Bronchus fibroblast of lung (primary cell): ENCODE results near the genes HIPK4, LTBP4 and RAB4B.

DNA sequence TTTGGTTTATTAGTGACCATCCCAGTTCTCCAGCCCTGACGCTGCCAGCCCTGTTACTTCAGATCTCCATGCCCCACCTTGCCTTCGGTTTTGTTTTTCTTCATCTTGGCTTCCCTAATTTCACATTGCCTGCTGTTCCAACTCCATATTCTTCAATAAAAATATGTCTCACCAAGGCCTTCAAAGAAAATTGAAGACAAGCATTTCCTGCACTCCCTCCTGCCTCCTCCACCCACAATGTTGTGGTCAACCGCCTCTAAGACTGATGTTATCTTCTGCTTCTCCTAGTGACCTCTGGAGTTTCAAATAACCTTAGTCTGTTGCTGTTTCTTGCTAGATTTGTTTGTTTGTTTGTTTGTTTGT, 14.6 kb downstream of the PLD3 start:
- RAMPAGE, long total RNA: no peak

DNA sequence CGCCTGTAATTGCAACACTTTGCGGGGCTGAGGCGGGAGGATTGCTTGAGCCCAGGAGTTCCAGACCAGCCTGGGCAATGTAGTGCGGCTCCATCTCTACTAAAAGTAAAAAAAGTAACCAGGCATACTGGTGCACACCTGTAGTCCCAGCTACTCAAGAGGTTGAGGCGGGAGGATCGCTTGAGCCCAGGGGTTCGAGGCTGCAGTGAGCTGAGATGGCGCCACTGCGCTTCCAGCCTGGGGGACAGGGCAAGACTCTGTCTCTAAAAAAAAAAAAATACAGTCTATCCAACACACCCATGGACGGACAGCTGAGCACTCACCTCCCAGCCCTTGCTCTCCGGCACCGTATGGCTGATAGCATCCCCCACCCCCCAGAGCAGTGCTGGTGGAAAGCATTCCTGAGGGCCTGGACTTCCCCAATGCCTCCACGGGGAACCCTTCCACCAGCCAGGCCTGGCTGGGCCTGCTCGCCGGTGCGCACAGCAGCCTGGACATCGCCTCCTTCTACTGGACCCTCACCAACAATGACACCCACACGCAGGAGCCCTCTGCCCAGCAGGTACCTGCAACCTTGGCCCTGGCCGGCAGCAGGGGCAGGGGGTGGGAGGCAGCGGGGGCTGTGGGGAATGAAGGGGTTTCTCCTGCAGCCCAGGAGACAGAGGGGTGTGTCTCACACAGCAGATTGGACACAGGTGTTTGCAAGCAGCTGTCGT, 19.0 kb downstream of the PLD3 start:
- RAMPAGE, long total RNA: no peak

- RAMPAGE, long total RNA: no peak
Observed at GRCh38 chr19:40390018-40390586, at the start of gene HIPK4. Gene HIPK4, minus strand, starts transcription at chr19:40390181.

GRCh38 chr19:40432838-40433206, 7.0 kb upstream of the SERTAD1 start:
- RAMPAGE, long total RNA: no peak

DNA sequence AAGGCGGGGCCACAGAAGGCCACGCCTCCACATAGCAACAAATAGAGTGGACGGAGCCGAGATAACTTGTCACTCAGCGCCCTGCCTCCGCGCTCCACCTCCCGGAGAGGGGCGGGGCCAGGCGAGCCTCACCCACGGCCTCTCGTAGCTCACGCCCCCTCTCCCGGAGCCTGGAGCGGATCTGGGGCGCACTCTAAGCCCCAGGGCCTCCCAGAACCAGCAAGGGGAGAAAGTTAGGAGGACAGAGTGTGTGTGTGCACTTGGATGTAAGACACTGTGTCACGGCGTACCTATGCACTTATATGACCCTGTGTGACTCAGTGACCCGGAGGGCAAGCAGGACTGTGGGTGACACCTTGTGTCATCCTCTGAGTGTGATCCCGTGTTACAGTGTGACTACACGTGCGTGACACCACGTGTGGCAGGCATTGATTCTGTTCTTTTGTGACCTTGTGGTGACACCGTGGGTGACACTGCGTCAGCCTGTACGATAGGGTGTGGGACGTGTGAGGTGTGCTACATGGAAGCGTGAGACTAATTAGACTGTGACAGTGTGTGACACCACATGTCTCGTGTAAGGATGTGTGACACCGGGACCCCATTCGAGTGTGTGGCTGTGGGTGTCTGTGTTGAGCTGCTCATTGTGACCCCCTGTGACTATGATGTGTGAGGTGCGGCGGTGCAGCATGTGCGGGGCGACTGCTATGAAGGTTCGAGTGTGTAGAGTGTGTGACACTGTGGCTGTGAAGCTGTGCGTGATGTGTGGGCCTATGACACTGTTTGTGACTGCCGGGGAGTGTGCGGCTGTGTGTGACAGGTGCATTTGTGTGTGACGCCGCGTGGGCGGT, 619 bp upstream of the BLVRB start:
- RAMPAGE, long total RNA: no peak

- RAMPAGE, long total RNA: no peak
Observed at GRCh38 chr19:40523050-40523703, 53.5 kb upstream of the SHKBP1 start.

DNA sequence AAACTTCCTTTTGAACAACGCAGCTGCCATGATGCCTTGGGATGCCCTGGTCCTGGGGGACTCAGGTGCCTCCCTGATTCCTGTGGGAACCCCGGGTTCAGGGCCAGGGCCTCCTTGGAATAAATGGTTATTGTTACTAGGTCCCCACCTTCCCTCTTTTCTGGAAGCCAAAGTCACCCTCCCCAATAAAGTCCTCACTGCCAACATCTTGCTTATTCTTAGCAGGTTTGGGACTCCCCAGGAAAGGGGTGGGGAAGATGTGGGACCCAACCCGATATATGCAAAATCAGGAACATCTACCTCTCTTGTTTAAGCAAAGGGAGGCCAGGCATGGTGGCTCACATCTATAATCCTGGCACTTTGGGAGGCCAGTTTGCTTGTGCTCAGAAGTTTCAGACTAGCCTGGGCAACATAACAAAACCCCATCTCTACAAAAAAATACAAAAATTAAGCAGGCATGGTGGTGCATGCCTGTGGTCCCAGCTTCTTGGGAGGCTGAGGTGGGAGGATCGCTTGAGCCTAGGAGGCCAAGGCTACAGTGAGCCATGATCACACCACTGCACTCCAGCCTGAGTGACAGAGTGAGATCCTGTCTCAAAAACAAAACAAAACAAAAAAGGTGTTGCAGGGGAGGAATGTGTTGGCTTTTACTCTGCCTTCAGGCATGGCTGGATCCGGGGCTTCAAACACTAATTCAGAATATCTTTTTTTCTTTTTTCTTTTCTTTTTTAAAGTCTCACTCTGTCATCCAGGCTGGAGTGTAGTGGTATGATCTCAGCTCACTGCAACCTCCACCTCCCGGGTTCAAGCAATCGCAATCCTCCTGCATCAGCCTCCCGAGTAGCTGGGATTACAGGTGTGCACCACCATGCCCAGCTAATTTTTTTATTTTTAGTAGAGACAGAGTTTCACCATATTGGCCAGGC, 9.7 kb upstream of the LTBP4 start:
- RAMPAGE, long total RNA: no peak

- RAMPAGE, long total RNA: no peak
Observed at GRCh38 chr19:40594149-40595330, 6.6 kb upstream of the LTBP4 start.

DNA sequence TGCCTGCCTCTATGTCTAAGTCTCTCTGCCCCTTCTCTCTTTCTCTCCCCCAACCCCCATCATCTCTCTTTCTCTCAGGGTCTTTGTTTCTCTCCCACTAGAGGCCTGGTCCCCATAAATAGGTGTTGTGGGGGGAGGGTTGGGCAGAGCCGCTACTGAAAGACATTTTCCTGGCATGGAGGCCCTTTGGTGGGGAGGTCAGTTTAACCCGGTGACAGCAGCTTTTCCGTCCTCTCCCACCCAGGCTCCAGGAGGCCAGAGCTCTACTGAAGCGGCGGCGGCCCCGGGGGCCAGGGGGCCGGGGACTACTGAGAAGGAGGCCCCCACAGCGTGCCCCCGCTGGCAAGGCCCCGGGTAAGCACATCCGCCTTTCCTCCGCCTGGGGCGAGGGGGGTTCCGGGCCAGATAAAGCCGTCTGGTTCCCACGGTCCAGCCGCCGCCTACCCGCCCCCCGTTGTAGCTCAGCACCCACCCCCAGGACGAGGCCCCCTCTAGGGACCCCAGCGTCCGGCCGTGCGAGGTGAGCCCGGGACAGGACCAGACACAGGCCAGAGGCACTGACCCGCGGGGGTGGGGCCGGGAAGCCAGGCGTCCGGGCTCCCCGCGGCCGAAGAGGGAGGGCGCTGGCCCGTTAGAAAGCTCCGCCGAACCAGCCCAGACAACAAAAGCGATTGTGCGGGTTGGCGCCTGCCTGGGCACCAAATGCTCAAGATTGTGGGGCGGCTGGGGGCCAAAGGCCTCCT, 1.2 kb upstream of the LTBP4 start:
- RAMPAGE, long total RNA: no peak

DNA sequence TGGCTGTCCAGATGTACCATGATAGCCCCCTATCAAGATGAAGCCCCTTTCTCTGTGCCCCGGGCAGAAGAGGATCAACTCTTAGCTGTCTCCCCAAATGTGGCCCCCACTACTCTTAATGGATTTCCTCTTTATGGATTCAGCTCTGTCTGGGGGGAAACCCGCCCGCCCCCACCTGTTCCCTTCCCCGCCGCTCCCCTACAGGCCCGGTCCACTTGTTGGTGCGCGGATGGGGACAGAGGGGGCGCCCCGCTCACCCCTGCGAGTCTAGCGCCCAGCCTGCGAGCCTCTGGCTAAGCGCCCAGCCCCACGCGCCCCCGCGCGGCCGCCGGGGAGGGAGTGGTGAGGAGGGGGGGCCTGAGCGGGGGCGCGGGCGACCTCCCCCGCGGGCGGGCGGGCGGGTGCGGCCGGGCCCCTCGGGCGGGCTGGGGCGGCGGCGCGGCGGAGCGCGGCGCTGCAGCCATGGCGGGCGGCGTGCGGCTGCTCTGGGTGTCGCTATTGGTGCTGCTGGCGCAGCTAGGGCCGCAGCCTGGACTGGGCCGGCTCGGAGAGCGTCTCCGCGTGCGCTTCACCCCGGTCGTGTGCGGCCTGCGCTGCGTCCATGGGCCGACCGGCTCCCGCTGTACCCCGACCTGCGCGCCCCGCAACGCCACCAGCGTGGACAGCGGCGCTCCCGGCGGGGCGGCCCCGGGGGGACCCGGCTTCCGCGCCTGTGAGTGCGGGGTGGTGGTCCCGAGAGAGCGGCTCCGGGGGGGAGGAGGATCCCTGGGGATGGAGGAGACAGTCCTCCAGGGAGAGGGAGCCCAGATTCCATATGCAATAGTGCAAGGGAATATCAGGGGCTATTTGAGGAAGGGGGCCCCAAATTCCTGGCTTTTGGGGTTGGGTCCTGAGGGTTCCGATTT, at the start of gene LTBP4:
LTBP4 (plus strand) TSS at position 444 of the 905 bp plus-strand sequence.
- RAMPAGE, long total RNA: no peak

DNA sequence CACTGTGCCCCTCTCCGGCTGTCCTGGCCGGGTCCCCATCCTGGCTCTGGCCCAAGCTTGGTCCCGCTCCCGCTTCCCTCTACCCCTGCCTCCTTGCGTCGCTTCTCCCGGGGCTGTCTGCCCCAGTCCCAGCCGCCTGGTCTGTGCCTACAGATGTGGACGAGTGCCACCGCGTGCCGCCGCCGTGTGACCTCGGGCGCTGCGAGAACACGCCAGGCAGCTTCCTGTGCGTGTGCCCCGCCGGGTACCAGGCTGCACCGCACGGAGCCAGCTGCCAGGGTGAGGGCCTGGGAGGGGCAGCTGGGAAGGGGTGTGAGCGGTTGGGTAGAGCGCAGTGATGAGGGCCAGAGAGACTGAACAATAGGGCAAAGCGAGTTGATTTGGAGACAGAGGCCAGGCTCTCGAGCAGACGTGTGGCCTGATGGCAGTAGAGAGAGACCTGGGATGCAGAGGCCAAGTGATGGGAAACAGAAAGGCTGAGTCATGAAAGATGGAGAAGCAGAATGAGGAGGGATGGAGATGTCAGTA, 9.3 kb downstream of the LTBP4 start:
- RAMPAGE, long total RNA: no peak

DNA sequence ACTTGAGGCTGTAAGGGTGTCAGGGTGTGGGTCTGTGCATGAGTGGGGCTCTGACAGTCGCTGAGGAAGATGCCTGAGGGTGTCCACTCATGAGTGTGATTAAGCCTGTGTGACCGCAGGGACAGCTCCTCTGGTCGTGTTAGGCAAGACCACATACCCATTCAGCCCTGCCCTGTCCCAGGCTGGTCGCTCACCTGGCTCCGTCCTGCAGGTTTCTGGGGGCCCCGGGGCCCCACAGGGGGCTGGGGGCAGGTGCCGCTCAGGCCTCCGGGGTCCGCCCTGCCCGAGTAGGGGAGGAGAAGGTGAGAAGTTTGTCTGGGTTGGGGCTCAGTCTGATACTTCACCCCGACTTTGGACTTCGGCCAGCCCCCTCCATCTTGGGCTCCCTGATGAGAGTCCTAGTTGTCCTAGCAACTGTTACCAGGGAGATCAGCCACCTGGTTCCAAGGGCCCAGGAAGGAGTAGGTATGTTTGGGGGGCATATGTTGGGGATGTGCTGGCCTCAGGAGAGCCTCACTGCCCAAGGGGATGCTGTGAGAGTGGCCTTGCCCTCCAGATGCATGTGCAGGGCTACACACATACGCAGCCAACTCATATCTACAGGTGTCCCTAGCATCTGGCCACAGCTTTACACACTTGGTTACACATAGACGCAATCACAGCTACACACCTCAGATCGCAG, 3.6 kb downstream of the NUMBL start:
- RAMPAGE, long total RNA: no peak

DNA sequence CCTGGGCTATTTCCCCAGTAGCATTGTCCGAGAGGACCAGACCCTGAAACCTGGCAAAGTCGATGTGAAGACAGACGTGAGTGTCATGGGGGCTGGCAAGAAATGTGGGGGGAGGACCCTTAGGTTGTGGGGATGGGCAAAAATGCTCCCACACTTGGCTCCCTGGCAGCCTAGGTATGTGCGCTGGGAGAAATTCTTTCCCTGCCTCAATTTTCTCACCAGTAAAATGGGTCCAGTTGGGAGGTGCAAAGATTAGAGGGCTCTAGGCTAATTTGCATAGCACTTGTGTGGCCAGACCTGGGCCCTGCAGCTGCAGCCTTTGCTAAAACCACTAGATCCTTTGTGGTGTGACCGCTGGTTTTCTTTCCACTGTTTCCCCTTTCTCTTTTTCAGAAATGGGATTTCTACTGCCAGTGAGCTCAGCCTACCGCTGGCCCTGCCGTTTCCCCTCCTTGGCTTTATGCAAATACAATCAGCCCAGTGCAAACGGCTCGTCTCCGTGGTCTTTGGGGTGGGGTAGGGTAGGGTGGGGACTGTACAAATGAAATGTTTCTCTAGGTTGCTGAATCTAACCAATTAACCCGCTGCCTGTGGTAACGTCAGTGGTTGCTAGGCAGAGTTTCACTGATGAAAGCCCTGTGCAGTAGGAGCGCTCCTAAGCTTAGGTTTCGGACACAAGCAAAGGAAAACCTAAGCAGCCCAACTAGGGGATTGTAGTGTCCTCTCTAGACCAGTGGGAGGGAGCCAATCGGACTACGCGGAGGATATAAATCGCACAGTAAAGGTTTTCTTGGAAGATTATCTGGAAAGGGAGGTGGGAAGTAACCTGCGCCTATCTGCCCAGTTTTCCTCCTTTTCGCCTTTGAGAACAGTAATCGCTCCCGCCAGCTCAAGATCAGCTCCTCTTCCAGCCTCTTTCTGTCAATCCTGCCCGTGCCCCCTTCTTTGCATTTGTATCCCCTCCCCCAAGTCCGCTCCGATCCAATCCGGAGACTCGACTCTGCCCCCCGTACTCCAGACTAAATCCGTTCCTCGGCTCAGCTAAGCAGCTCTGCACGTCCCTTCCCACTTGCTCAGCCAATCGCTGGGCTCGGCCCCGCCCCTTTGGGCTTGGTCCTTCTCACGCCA, 679 bp upstream of the RAB4B start:
- RAMPAGE, long total RNA: no peak

DNA sequence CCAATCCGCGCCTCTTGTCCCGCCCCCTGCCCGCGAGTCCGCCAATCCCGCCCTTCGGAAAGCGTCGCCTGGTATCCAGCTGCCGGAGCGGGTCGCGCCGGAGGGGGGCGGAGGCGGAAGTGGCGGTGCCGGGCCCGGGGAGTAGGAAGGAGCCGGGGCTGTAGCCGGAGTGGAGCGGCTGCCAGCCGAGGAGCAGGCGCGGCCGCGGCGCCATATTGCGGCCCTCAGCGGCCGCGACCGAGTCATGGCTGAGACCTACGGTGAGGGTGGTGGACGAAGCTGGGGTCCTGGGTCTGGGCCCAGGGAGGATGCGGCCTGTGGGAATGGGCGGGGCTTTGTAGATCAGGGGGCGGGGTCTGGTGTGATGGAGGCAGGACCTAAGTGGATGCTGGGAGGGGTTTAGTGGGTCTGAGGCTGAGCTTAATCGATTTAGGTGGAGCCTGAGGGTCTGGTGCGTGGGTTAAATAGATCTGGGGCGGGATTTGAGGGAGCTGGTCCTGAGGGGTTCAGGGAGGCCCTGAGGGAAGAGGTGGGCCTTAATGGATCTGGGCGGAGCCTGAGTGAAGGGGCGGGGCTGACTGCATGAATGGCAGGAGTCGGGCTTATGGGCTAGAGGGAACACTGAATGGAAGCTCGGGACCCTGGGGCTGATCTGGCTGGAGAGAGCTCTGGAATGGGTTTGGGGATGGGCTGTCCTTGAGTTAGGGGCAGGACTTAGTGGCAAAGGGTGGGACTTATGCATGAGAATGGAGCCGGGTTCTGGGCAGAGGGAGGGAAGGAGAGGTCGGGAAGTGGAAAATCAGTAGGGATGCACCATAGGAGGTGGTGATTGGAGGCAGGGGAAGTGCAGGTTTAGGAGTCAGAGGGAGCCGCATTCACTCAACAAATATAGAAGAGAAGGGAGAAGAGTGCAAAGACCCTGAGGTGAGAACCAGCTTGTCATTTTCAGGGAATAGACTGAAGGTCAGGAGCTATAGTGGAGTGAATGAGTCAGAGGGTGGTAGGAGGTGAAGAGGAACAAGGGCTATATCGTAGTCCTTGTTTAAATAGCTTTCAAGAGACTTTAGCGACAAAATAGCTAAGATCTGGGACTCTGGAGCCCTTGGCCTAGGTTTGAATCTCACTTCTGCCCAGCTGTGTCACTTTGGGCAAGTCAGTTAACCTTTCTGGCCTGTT, at the start of gene RAB4B:
RAB4B (plus strand) TSS at position 116 of the 1,176 bp plus-strand sequence.
- RAMPAGE, long total RNA: start-site peak on the plus strand centred at position 136 of the sequence, 83 bp wide, 34 and 22 reads in 2 replicates

DNA sequence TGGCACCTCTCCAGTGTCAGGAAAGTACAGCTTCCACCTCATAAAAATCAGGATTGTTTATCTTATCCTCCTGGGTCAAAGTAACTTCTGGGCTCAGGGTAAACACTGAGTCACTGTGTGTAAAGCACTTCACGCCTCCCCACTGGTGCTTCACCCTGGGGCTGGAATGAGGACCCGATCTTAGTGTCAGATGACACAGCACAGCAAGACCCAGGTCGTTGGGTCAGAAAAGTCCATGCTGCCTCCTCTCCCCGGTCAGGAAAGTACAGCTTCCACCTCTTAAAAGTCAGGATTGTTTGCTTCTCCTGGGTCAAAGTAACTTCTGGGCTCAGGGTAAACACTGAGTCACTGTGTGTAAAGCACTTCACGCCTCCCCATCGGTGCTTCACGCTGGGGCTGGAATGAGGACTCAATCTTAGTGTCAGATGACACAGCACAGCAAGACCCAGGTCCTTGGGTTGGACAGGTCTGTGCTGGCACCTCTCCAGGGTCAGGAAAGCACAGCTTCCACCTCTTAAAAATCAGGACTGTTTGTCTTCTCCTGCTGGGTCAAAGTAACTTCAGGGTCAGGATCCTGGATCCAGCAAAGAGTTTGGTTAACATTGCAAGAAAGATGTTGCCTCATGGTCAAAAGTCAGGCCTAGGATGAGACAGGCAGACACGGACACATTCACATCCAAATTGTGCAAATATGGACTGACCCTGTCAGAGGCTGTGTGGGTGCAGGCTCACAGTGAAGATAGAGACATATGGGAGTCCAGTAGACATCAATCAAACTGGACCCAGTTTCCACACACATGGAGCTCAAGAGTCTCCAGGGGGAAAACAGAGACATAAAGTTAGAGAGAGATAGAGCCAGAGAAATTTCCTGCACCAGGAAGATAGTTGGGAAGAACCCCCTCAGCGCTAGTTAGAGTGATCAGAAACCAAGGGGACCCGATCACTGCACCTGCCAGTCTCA, 39.3 kb upstream of the CYP2A7 start:
- RAMPAGE, long total RNA: no peak

GRCh38 chr19:40989314-40990438, 1.4 kb upstream of the CYP2B6 start:
- RAMPAGE, long total RNA: no peak

GRCh38 chr19:41090014-41090578, 1.8 kb downstream of the CYP2A13 start:
- RAMPAGE, long total RNA: no peak

DNA sequence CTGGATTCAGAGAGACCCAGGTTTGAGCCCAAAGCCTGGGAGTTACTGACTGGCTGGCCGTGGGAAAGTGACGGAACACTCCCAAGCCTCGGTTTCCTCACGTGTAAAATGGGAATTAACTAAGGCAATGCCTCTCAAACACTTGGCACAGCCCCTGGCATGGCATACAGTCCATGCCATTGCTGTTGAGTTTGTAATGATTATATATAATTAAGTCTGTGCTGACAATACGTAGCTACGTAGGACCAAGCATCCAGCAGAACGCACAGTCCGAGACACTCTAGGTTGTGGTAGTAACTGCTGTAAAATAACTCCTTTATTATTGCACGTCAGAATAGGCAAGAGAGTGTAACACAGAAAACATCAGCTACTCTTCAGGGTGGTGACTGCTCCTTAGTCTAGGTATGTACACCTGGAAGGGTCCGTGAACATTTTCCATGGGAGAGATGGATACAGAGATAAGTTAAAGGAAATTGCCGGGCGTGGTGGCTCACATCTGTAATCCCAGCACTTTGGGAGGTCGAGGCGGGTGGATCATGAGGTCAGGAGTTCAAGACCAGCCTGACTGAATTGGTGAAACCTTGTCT, 25.4 kb upstream of the CYP2S1 start:
- RAMPAGE, long total RNA: no peak

- RAMPAGE, long total RNA: no peak
Observed at GRCh38 chr19:41207309-41207891, 11.6 kb upstream of the AXL start.

- RAMPAGE, long total RNA: no peak
Observed at GRCh38 chr19:41307387-41307641, 2.7 kb upstream of the CCDC97 start.